Thoracic aorta endothelial cell (primary cell): ENCODE measurements around a stretch of chr11.

- CAGE, long polyA plus RNA, result no peak
Observed at GRCh38 chr11:95688839-95689081, 100.8 kb downstream of the FAM76B start.

DNA sequence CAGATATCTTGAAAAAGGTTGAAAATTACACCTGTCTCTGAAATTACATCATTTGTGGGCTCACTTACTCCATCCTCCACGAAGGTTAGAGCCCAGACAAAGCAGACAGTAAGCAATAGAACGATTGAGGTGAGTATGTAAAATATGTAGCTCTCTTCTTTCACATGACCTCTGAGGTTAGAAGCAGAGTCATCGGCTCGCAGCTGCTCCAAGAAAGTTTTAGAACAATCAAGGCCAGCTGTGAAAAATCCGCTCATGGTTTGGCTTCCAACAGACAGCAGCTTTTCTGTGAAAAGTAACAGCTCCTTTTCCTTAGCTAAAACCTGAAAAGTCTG is 78.4 kb downstream of the FAM76B start:
- CAGE, long polyA plus RNA, result no peak

DNA sequence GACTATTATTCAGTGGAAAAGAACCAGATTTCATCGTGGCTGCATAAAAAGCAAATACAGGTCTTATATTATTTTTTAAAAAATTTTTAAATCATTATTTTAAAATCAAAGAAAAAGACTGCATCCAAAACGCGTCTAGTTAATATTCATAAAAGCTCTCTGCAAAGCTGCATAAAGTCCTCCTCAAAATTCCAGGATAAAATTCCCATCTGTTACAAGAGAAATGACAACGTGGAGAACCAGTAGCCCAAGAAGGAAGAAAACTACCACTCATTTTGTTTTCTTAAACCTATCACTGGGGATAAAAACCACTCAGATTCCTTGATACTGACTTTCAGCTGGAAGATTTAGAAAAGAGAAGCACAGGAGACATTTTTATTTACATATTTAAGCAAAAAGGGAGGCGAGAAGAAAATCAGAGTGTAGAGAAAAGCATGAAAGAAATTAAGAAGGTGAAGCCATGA is 922 bp downstream of the MTMR2 start:
- CAGE, long polyA plus RNA, result no peak

DNA sequence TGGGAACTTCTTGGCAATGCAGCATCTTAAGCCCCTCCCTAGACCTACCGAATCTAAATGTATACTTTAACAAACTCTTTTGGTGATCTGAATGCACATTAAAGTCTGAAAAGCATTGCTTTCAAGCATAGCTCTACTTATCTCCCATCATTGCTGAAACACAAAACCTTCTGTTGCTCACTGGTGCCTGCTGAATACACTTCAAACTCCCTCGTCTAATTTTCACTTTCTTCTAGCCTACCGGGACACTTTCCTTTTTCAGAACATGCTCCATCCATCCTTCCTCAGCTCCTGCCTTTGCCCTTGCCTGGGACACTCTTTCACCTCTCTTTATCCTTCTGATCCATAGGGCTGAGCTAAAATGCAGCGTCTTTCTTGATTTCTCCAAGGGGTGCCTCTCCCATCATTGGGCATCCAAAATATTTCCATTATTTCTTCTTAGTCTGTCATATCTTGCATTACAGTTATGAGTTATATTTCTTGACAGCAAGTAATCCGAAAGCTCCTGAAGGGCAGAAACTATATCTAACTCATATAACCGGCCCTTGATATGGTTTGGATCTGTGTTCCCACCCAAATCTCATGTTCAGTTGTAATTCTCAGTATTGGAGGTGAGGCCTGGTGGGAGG is 192.0 kb downstream of the MAML2 start:
- CAGE, long polyA plus RNA, result no peak

- CAGE, long polyA plus RNA, result no peak
Observed at GRCh38 chr11:96154646-96155492, 188.1 kb downstream of the MAML2 start.

- CAGE, long polyA plus RNA, result no peak
Observed at GRCh38 chr11:96155726-96156821, 186.9 kb downstream of the MAML2 start.

DNA sequence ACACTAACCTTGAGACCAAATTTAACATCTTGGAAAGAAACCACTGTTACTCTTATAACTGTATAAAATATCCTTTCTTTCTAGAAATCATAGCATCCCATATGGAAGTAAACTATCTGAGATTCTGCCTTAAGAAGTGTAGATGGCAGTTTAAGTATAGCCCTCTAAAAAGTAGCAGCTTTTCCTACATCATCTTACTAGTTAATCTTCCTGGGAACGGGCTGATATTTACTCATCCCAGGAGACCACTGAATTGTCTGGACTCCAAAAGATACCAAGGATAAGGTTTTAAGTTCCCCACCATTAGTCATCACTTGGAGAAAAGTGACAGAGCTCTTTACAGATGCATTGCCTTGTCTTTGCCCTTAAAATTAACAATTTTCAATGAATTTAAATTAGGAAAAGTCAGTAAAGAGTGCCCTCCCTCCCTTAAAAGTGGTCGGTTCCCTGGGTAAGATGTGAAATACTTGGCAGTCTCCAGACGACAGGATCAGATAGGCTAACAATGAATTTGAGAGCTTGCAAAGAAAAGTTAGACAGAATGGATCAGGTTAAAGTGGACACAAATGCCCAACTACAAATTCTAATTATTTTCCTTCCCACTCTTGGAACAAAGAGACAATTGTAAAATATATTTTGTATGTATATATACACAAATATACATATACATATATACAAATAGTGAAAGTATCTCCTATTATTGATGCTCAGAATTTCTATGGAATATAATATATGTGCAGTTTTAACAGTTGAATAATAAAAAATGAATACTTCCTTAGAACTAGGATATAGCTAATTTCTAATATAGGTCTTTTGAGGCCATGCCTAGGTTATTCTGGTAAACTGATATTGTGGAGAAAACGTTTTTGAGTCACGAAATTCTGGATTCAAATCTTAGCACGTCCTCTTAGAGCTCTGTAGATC is 129.3 kb downstream of the MAML2 start:
- CAGE, long polyA plus RNA, result no peak

DNA sequence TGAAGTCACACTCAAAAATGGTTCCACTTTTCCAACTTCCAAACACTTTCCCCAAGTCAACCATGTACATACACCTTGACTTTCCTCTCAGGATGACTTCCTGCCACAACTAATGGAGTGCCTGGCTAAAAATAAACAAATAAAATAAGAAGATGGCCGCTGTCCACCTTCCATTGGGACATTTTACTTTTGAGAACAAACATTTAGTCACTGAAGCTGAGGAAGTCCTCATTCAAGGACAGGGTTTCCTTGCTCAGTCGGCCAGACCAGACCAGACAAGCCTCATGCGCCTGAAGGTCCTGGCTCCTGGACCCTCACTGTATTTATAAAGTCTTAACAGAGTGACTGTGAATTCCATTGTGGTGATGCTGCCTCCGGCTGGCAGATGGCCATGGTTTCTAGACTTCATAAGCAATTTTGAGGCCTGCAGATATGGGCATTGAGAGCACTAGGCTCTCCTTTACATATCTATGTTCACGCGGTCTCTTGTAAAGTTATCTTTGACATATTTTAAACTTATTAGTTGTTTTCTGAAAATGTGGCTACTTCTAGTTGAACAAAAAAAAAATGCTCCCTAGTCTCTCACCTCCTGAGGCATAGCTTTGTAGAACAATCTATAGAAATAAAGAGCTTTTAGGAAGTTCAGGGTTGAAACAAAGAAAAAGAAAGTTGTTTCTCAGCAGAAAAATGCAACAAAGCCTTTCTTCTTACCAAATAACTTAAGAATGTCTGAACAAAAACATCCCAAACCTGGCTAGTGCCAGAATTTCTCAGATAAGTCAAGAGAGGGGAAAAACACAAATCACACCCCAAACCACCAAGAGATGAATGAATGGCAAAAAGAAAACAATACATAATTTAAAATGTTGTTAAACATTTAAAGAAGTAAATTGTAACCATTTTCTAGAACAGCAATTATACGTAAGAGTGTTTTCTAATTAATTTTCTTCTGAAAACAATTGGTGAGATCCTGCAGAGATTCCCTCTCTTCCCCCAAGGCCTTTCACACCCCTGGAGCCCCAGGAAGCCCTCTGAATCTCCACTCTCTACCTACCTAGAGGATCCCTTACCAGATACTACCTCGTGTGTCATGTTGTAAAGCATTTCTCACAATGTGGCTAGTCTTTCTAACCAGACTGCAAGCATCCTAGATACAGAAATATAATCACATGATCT is 114.2 kb downstream of the MAML2 start:
- CAGE, long polyA plus RNA, result no peak

GRCh38 chr11:96311077-96311653 is 31.8 kb downstream of the MAML2 start:
- CAGE, long polyA plus RNA, result no peak

- CAGE, long polyA plus RNA, result no peak
Observed at GRCh38 chr11:96391532-96392486, 2.0 kb downstream of the JRKL start.

- CAGE, long polyA plus RNA, result no peak
Observed at GRCh38 chr11:96622161-96622651, 232.4 kb downstream of the JRKL start.

- CAGE, long polyA plus RNA, result no peak
Observed at GRCh38 chr11:99240535-99241108, 219.9 kb downstream of the CNTN5 start.

GRCh38 chr11:100585654-100585929 is 101.5 kb upstream of the ARHGAP42 start:
- CAGE, long polyA plus RNA, result no peak

- CAGE, long polyA plus RNA, result no peak
Observed at GRCh38 chr11:100680919-100681600, 6.0 kb upstream of the ARHGAP42 start.

DNA sequence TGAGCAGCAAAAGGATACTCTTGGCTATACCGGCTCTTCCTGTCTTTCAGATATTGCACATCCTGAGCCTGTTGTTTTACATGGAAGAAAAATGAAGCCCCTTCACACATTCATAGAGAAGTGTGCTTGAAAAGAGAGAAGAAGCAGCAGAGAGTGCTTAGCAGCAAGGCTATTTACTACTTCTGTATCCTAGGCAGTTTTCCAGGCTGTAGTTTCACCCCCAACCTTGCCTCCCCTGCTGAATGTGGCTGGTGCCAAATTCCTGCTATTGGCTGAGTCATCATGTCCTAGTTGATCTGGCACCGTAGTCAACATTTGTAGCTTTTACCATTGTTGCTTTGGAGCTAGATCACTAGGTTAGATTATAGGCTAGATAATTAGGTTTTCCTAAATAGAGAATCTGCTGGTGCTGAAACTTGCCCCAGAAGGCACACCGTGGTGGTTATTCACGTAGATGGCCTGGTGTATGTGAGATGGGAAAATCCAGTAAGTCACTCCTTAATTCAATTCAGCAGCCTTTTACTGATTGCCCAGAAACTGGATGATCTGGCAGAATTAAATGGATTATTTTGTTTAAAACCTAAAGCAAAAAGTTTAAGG is 32.7 kb downstream of the ARHGAP42 start:
- CAGE, long polyA plus RNA, result no peak

DNA sequence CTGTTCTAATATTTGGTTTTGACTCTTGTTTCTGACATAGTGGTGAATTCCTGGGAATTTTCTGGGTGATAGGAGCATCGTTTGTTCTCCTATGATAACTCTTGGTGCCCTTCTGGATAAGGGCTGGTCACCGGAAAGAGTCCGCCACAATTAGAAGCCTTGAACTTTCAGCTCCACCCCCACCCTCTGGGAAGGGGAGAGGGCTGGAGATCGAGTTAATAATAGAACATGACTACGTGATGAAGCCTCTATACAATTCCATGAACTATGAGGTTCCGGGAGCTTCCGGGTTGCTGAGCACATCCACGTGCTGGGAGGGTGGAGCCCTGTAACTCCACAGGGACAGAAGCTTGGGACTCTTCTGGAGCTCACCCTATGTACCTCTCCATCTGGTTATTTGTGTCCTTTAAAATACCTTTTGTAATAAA is 40.3 kb downstream of the ARHGAP42 start:
- CAGE, long polyA plus RNA, result no peak

GRCh38 chr11:100831819-100832087 is 144.7 kb downstream of the ARHGAP42 start:
- CAGE, long polyA plus RNA, result no peak

DNA sequence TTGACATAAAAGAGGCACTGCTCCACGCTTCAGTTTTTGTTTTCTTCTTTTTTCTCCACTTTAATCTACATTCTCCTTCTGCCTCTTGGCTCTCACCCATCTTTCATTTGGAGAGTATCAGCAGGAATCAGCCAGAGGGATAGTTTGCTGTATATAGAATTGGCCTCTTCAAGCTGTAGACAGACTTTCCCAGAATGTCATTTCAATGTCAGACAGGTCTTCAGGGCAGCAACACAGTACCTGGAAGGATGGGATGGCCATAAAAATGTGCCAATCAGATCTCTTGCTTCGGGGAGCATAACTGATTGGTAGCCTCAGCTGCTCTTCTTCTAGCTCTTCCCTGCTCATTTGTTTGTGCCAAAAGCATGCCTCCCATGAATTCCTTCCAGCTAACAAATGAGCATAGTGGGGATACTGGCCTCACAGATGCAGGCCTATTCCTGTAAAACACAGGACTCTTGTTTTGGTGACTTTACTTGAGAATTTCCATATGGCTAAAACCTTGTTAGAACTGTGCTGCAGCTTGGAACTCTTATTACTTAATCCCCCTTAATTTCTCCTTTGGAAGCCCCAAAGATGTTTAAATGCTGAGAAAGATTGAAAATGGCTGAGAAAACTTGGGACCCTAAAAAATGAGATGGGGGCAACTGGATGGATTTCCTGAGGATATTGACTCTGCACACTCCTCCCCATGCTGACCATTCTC is 153.6 kb downstream of the TRPC6 start:
- CAGE, long polyA plus RNA, result no peak

- CAGE, long polyA plus RNA, result no peak
Observed at GRCh38 chr11:101441868-101442137, 142.0 kb downstream of the TRPC6 start.

GRCh38 chr11:102111808-102112472 is 1.7 kb downstream of the YAP1 start:
- CAGE, long polyA plus RNA, result no peak